Metastatic Liver Carcinoma in the Adrenal Gland (tissue), 2 donors: ENCODE measurements around a stretch of chr21.

- PRO-cap, 2 experiments: no peak in any of the 2 experiments
These were observed 13.6 kb downstream of the ABCG1 start for GRCh38 chr21:42232501-42232899.

- PRO-cap, 2 experiments: no peak in any of the 2 experiments
These were observed 26.4 kb downstream of the ABCG1 start for GRCh38 chr21:42245302-42245821.

DNA sequence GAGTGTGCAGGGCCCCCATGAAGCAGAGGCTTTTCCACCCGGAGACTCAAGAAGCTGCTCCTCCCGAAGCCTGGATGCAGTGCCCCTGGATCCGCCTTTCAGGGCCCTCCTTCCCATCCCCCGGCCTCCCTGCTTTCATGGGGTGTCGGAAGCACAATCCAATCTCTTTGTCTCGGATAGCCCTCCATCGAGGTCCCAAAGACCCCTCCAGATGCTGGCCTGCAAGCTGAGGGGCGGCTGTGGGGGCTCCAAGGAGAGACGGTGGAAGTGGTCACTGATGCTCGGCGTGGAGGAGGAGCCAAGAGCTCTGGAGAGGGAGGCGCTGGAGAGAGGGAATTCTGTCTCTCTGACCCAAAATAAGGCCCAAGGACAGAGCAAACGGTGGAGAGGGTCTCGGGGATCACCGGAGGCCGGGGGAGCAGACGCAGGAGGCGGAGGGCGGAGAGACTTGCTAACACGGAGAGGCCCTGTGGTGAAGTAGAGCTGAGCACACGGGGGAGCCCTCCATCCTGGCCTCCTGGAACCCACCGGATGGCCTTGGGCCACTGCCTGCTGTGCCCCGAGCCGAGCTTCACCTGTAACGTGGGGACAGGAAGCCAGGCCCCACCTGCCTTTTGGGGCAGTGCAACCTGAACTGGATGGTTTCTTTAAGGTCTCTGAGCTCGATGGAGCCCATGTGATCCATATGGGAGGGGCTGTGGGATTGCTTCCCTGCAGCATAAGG, 36.1 kb downstream of the TFF3 start:
- PRO-cap, 2 experiments: no peak in any of the 2 experiments

DNA sequence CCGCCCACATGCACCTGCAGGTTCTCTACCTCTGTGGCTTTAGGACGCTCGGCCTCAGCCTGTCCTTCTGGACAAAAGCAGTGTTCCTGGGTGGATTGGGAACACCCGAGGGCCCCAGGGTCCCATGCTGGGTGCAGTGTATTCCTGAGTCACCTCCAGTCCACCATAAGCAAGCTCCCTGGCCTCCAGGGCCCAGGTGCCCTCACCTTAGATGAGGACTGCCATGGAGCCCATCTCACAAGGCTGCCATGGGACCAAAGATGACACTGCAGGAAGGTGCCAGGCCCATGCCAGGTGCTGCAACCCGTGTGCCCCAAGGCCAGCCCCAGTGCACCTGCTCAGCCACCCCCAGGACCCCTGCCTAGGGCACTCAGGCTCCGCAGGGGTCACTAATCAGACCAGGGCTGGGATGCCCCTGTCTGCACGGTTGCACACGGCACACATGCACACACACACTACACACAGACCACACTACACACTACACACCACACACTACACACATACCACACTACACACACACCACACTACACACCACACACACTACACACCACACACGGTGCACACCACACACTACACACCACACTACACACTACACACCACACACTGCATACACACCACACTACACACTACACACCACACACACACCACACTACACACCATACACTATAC, 22.9 kb downstream of the TFF3 start:
- PRO-cap, 2 experiments: no peak in any of the 2 experiments

- PRO-cap, 2 experiments: no peak in any of the 2 experiments
These were observed 23.4 kb downstream of the UBASH3A start for GRCh38 chr21:42427012-42427654.

GRCh38 chr21:42477133-42477675, 18.8 kb downstream of the RSPH1 start:
- PRO-cap, 2 experiments: no peak in any of the 2 experiments

GRCh38 chr21:42524318-42525342, 11.0 kb downstream of the SLC37A1 start:
- PRO-cap, 2 experiments: no peak in any of the 2 experiments

DNA sequence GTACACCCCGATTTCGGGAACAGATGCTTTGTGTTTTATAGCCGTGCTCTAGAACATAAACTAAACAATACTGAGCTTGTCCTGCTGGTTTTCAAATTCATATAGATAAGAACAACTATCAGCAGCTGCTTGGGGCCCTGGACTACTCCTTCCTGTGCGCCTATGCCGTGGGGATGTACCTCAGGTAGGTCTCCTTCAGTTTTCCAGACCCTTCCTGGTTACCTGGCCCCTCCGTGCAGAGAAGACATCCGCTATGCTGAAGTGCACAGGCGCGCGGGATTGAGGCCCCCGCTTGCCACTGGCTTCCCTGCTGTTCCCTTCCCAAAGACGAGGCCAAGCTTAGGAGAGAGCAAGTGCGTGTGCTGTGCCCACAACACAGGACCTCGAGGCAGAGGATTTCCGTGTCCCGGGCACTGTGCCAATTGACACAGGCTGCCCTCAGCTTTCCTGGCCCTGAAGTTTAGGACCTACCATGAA, 21.8 kb downstream of the SLC37A1 start:
- PRO-cap, 2 experiments: no peak in any of the 2 experiments

DNA sequence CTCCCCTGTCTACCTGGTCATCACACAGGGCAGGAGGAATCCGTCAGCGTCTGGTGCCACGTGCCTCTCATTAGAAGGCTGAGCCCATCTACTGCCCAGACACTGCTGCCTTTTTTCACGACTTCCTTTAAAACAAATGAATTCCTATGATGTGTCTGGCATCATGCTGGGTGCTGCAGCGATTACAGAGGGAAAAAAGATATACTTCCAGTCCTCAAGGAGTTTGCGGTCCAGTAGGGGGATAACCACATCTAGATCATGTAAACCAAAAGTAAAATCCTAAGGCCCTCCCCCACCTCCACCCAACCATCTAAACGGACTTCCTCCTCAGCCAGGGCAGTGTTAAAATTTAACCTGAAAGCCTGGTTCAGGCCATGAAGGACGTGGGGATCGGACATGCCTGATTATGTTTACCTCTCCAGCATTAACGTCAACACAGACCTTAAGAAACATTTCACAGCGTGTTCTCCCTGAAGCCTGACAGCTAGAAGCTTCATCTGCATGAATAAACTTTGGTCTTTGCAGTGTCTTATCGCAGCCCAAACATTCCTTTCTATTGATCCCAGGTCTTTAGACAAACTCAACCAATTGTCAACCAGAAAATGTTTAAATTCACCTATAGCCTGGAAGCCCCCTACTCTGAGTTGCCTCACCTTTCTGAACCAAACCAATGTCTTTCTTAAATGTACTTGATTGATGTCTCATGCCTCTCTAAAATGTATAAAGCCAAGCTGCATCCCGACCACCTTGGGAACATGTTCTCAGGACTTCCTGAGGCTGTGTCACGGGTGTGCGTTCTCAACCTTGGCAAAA, 29.0 kb upstream of the PDE9A start:
- PRO-cap, 2 experiments: no peak in any of the 2 experiments

DNA sequence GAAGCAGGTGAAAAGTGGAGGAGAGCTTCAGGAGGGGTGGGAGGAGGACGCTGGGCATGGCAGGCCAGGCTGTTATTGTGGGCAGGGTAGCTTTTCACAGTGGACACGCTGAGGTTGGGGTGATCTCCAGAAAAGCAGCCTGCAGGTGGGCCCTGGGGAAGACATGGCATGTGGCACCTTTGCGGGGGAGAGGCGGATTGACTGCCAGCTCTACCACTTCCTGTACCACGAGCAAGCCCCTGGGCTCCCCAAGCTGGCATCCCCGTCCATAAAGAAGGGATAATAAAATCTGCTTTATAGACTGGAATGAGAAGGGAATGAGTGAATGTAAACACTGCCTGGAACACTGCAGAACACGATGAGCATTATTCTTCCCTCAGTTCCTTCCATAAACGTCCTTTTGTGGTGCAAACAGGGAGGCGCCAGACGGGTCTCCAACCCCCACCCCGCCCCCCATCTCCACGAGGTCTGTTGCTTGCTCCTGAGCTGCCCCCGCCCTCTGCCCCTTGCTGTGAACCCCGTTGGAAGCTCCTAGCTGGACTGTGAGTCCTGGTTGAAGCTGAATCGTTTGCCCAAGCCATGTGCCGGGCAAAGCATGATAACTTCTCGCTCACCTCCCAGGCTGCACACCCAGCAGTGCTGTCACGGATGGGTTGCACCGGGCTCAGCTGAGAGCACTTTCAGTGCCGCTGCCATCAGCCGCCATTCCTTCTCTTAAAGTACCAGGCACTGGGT, 2.1 kb downstream of the PDE9A start:
- PRO-cap, 2 experiments: no peak in any of the 2 experiments

GRCh38 chr21:42703057-42703642, 49.7 kb downstream of the PDE9A start:
- PRO-cap, 2 experiments: no peak in any of the 2 experiments

DNA sequence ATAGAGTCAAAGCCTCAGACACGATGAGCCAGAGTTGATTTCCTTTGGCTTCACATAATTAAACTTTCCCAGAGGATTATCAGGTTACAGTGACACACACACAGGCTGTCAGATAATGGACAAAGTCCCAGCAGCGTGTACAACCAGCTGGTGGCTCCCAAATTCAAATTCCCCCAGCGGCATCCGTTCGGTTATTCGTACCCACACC, 66.5 kb downstream of the PDE9A start:
- PRO-cap, 2 experiments: no peak in any of the 2 experiments

DNA sequence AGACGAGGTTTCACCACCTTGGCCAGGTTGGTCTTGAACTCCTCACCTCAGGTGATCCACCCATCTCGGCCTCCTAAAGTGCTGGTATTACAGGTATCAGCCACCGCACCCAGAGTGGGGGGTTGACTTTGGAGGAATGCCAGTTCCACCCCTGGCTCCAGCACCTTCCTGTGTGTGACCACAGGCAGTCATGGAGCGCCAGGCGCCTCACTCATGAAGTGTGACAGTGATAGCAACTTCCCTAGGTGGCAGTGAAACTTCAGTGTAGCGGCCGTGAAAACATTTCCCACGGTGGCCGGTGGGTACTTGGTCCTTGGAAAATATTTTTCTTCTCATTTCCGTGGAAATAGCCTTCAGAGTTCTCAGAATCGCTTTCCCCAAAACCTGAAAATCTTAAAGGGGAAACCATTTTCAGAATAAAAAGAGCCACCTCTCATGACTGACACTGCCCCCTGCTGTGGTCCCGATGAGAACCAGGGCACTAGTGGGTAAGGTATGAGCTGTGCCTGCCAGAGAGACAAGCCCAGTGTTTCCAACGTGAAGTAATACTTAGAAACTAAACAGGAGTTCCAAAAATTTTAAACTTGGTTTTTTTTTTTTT, 48.4 kb downstream of the WDR4 start:
- PRO-cap, 2 experiments: no peak in any of the 2 experiments

DNA sequence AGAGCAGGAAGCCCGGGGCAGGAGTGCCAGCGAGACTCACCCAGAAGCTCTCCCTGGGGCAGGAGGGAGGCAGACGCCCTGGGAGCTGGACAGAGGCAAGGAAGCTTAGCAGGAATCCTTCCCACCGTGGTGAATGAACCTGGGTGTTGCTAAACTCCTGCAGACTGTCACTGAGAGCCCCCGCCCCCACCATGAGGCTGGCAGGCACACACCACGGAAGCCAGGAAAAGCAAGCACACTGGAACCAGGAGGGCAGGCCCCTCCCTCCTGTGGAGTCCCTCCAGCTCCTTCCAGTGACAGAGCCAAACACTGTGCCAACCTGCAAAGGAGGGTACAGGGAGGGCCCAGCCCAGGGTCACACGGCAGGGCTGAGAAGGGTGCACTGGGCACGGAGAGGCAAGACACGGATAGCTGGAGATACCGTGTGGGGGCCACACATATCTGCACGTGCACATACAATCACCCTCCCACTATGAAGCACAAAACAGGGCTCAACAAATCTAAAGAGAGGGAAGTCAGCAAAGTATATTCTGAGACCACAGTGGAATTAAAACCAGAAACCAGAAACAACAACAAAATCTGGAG, 34.6 kb downstream of the WDR4 start:
- PRO-cap, 2 experiments: no peak in any of the 2 experiments

GRCh38 chr21:42892312-42892634, 836 bp upstream of the NDUFV3 start:
- PRO-cap, 2 experiments: no peak in any of the 2 experiments

DNA sequence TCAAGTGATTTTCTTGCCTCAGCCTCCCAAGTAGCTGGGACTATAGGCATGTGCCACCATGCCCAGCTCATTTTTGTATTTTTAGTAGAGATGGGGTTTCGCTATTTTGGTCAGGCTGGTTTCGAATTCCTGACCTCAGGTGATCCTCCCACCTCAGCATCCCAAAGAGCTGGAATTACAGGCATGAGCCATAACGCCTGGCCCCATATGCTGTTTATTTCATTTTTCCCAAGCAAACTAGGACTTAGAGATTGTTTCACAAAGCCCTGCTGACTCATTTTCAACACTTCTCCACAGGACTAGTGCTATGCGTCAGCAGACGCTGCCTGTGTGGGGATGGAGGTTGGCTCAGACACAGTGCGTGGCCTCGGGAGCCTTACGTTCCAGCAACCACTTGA, 22.6 kb downstream of the PKNOX1 start:
- PRO-cap, 2 experiments: no peak in any of the 2 experiments

GRCh38 chr21:43046160-43046754, 29.4 kb downstream of the CBS start:
- PRO-cap, 2 experiments: no peak in any of the 2 experiments

DNA sequence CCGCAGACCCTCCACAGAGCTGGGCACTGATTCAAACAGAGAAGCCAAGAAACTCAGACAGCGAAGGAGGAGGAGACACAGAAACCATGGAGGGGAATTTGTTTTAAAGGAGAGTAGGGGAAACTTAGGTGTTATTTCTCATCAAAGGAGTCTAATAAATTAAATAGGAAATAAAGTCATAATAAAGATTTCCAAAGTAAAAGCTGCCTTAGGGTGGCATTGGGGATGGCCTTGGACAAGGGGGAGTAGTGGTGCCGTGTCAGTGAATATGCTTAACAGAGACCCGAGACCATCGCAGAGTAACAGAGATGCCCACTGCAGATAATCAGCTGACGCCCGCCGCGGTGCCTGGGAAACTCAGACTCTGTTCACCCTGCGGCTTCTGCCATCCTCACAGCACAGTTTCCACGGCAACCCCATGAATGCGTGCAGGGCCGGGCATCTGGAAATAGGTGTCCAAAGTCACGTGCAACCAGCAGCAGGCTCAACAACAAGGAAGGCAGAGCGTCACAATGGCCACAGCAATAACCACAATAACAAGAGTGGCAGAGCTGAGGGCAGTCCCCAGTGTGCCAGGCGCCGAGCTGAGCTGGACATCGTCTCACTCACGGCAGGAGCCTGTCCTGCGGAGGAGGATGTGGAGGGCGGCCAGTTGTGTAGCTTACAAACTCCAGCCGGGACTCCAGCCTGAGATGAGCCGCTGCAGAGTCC, 101.9 kb downstream of the CRYAA start:
- PRO-cap, 2 experiments: no peak in any of the 2 experiments

DNA sequence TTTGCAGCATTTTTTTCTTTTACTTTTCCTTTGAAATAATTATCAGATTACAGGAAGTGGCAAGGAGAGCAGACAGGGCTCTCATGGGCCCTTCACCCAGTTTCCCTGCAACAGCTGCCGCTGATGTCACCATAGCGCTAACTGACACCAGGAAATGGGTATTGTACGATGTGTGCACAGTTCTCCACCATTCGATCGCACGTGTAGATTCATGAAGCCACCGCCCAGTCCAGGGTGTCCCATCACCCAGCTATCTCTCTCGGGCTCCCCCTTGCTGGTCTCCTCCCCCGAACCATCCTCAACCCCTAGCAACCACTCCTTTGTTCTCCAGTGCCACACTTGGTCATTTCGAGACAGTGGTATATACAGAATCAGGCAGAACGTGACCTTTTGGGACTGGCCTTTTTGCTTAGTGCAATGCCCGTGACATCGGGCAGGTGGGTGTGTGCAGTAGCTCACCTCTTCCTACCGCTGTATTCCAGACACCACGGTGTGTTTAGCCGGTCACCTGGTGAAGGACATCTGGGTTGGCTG, 118.4 kb downstream of the CRYAA start:
- PRO-cap, 2 experiments: no peak in any of the 2 experiments

- PRO-cap, 2 experiments: peak in 1 of 2 experiments; most common minus-strand start chr21:43319445 (in 1)
These were observed 107.4 kb downstream of the SIK1 start for GRCh38 chr21:43319319-43320229.